WTC11 (cell line): ENCODE measurements around the gene RRAGD.

DNA sequence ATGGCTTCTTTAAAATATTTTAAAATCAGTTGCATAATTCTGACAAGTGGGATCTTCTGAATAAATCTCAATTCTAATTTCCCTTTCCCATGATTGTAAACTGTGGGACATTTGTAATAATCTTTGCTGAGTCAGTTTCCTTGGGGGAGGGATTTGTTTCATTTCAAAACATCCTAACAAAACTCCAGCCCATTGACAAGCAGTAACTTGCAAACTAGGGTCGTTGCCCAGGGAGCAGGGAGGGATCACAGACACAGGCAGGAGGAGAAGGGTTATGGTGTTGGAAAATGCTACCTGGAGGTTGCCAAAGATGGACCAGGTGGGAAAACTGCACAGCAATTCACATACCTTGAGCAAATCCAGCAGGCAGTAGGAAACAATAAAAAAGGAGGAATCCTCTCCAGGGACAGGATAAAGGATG, 87.1 kb upstream of the AKIRIN2 start:
- PRO-cap = no peak

- PRO-cap = no peak
Measured at GRCh38 chr6:89035166-89036407, 45.0 kb upstream of the PNRC1 start.

- PRO-cap = no peak
Measured at GRCh38 chr6:89036915-89037977, 43.3 kb upstream of the PNRC1 start.

DNA sequence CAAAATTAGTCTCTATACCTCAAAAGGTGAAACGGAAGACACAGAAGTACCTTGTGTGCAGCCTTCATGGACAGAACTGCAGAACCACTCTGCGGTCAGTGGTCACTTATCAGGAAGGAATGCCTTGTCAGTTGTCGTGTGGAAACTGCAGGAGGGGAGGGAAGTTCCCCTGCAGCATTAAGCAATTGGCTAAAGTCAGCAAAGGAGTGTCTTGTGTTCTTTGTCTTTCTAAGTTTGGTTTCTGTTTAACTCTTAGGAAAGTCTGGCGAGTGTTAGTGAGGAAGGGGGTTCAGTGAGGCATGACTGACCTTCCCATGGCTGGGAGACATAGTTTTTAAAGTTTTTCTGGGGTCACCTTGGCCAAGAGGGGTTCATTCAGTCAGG, 6.5 kb upstream of the GABRR2 start:
- PRO-cap = no peak

DNA sequence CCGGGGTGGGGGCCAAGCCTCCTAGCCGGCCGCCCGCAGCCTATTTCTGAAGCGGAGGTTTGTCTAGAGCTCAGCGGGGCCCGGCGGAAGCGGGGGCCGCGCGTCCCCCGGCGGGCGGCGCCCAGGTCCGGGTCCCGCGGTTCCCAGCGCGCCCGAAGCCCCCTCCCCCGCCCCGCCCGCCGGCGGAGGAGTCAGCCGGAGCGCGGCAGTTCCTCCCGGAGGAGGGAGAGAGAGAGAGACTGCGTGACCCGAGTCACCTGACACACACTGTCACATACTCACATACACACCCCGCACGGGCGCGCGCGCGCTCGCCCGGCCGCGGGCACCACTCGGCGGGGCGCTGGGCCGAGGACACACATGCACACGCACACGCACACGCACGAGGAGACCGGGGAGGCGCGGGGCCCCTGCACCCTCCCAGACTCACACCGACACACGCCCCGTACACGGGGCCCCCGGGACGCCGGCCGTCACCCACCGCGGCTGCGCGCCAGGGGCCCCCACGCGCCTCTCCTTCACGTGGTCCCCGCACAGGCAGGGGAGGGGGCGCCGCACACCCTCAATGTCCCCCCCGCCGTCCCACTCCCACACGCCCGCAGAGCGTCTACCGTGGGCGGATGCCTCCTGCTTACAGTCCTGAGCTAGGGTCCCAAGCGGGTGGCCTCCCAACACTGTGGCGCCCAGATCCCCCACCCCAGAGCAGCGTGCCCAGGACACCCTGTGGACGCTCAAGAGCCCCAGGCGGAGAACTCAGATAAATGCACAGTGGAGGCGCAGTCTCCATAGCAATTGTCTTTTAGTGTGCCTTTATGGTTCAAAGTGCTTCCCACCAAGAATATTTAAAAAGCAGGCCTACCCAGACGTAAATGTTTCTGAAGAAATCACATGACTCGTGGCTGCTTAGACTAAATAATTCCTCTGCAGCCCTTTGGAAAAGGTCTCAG, at the start of gene RRAGD:
TSS of gene RRAGD (minus strand) at position 241 of the 947 bp plus-strand sequence.
- PRO-cap = bidirectional peak, plus-strand start at position 328 of the sequence, minus-strand start at position 48 of the sequence

- PRO-cap = no peak
Measured at GRCh38 chr6:89474704-89475039, 41.7 kb downstream of the ANKRD6 start.

DNA sequence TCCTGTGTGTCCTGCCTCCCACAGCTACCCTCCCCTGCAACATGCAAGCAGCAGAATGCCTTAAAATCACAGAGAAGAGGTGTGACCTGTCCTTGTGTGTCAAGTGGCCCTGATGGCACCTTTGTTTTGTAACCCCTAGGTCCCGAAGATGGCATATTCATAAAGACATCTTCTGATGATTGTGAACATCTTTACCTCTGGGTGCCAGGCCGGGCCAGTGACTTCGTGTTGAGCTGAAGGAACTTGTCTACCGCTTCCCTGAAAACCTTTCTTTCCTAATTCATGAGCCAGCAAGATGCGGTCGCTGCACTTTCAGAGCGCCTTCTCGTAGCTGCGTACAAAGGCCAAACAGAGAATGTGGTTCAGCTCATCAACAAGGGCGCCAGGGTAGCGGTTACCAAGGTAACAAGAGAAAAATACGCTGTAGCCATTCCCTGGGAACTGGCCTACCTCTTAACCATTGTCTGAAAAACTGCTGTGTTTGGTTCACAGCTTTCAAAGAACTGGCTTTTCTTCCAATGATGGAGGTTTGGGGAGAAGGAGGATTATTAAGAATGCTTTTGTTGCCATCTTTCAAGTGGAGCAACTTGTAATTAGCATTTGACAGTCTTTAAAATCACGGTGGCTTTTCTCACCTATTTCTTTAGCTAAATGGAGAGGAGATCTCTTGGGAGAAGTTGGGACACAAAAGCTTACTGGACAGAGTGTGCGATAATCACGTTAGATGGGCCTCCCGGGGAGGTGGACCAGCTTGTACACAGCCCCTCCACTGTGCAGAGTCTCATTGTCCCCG, 71.7 kb downstream of the LYRM2 start:
- PRO-cap = no peak

GRCh38 chr6:89642854-89643943, 4.7 kb upstream of the LYRM2 start:
- PRO-cap = no peak

GRCh38 chr6:89657933-89658970, 19.7 kb upstream of the LYRM2 start:
- PRO-cap = no peak

DNA sequence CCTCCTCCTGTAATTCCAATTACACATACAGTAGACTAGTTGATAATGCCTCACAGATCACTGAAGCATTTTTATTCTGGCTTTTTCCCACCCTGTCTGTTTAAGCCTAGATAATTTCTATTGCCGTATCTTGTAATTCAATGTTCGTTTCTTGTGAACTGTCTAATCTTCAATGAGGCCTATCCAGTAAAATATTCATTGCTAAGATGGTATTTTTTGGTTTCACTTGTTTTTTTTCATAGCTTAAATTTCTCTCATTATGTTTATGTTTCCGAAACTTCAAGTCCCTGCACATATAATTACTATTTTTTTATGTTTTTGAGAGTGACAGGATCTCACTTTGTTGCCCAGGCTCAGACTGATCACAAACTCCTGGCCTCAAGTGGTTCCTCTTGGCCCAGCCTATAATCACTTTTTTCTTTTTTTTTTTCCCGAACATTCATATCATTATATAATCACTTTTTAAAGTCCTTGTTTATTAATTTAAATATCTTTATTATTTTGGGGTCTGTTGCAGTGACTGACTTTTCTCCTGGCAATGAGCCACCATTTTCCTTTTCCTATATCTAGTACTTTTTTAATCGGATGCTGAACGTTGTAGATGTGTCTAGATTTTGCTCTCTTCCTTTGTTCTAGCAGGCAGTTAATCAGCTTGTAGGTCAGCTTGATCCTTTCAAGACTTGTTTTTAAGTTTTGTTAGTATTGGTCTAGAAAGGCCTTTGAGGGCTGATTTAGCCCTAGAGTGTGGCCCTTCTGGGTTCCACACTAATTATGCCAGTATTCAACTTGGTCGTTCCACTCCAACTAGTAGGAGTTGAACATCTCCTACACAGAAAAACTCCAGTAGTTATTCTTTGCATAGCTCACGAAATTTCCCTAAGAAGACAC, 11.7 kb downstream of the MDN1 start:
- PRO-cap = no peak

- PRO-cap = no peak
Measured at GRCh38 chr6:89910250-89910618, 16.0 kb downstream of the GJA10 start.

- PRO-cap = no peak
Measured at GRCh38 chr6:89941038-89941380, 46.7 kb downstream of the GJA10 start.

GRCh38 chr6:90080553-90081383, 186.5 kb downstream of the GJA10 start:
- PRO-cap = no peak

DNA sequence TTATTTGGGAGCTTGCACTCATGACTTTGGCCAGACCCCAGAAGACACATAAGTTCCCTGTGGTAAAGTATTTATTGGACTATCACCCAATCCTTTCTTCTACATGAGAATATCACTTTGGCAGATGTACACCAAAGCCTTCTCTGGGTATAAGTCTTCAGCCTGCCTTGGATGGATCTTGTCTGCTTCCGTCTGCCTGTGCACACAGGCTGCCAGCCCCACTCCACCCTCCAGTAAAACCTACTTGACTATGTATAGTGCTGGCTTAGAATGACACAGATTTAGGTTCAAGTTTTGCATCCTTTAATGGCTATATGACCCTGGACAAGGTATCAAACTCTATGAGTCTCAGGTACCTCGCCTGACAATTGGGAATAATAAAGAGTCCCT, 63.4 kb downstream of the BACH2 start:
- PRO-cap = no peak

DNA sequence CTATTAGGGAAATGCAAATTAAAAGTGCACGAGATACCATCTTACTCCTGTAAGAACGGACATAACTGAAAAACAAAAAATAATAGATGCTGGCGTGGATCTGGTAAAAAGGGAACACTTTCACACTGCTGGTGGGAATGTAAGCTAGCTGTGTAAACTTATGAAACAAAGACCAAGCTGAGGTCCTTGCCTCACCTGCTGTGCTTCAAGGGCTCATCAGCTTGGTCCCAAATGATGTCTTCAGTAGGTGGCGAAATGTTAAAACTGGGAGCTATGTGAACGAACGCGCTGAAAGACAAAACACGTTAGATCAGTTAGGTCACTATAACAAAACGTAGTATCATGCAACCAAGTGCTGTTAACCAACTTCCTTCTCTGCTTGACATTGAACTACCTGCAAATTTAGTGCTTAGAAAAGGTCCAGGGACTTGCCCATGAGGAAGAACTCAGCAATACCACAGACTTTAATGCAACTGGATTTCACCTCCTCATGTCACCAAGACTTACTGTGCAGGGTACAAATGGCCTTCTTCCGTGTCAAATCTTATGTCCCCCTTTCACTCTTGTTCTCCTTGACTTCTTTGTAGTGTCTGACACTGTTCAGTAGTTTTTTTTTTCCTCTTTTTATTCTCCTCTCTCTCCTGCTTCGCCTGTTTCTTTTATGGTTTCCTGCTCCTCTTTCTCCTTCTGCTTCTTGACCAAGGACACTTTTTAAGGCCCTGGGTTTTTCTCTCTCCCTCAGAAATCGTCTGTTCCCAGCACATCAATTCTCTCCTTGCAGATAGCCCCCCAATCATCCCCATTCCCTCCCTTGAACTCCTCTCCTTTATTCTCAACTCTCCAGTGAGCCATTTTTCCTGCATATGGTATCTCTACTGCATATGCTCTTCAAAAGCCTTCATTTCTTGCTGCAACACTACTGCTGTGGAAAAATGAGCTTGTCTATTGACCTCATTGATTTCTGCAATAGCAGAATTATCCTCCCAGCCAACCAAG, 24.7 kb downstream of the BACH2 start:
- PRO-cap = no peak

- PRO-cap = no peak
Measured at GRCh38 chr6:90294981-90295827, 1.4 kb downstream of the BACH2 start.

GRCh38 chr6:90376236-90376511, 79.5 kb upstream of the BACH2 start:
- PRO-cap = no peak

DNA sequence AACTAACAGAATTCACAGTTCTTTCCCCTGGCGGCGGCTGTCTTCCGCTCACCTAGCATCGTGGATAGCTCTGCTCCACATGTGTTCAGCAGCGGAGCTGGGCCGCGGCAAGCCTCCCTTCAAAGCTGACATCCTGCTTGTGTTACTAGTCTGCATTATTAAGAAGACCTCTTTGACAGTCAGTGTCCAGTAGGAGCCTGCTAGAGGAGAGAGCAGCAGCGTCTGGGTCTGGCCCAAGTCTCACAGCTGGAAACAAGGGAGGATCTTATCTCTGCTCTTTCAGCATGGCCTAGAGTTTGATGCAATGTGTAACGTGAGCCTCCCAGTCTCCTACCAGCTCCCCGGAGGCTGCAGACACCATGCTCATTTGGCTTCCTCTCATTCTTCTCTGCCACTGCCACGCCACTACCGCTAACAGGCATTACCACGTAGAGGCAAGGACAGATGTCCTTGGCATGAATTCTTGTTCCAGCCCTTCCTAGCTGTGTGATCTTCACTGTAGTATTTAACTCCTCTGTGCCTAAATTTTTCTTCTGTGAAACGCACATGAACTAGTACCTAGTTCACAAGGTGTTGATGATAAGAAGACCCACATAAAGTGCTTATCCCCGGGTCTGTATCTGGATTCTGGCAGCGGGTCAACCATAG, 107.0 kb upstream of the BACH2 start:
- PRO-cap = no peak

DNA sequence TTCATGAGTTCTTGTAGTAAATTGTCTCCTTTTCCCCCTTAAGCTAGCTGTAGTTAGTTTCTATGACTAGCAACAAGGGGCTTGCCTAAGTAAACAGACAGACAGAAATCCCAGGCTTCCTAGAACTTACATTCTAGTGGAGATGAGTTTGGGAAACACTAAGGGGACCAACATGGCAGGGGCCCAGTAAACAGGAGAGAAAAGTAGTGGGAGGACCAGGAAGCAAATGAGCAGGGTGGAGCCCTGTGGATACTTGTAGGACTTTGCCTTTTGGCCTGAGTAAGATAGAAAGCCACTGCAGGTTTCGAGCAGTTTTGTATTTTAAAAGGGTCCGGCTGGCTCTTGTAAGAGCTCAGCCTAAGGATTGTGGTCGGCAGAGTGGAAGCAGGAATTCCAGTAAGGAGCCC, 125.5 kb downstream of the MAP3K7 start:
- PRO-cap = no peak

DNA sequence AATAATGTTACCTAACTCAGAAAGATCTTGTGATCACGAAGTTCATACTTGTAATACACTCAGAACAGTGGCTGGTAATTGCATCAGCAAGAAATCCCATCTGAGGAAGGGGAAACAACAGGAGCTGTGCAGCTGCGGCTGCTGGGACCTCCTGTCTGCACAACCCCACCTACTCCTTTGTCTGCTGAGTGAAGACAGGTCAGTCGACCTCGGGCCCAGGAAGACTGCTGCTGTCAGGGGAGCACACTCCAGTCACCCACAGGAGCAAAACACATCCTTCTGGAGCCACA, 90.3 kb downstream of the MAP3K7 start:
- PRO-cap = bidirectional peak, plus-strand start at position 202 of the sequence, minus-strand start at position 179 of the sequence